ENCODE measurements around a stretch of chr18.

DNA sequence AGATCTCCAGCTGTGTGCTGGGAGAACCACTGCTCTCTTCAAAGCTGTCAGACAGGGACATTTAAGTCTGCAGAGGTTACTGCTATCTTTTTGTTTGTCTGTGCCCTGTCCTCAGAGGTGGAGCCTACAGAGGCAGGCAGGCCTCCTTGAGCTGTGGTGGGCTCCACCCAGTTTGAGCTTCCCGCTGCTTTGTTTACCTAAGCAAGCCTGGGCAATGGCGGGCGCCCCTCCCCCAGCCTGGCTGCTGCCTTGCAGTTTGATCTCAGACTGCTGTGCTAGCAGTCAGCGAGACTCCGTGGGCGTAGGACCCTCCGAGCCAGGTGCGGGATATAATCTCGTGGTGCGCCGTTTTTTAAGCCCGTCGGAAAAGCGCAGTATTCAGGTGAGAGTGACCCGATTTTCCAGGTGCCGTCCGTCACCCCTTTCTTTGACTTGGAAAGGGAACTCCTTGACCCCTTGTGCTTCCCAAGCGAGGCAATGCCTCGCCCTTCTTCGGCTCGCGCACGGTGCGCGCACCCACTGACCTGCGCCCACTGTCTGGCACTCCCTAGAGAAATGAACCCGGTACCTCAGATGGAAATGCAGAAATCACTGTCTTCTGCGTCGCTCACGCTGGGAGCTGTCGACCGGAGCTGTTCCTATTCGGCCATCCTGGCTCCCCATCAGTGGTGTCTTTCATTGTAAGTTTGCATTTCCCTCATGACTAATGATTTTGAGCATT is 255.9 kb downstream of the HRH4 start:
- PRO-cap, result no peak
- RAMPAGE, long total RNA, result no peak

GRCh38 chr18:25726207-25726968 is 364.0 kb downstream of the SS18 start:
- PRO-cap, result no peak
- RAMPAGE, long total RNA, result no peak

DNA sequence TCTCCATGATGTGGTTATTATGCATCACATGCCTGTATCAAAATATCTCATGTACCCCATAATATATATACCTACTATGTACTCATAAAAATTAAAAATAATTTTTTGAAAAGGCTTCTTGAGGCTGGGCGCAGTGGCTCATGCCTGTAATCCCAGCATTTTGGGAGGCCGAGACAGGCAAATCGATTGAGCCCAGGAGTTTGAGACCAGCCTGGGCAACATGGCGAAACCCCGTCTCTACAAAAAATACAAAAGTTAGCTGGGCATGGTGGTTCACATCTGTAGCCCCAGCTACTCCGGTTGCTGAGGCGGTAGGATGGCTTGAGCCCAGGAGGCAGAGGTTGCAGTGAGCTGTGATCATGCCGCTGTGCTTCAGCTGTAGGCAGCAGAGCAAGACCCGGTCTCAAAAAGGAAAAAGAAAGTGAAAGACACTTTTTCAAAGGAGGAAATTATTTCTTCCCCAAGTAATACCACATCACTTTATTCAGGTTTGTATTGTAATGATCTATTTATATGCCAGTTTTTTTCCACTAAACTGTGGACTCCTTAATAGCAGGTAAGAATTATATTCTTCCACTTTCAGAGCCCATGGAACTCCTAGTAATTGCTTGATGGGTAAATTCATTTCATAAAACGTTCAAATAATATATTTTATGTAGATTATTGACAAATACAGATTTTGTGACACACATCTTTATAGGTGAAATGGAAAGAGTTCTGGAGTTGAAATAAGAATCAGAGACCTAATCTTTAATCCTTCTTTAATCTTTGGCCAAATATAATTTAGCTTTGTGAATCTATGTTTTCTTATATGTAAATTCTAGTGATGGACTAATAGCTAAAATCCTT is 35.7 kb upstream of the TAF4B start:
- PRO-cap, result no peak
- RAMPAGE, long total RNA, result no peak

DNA sequence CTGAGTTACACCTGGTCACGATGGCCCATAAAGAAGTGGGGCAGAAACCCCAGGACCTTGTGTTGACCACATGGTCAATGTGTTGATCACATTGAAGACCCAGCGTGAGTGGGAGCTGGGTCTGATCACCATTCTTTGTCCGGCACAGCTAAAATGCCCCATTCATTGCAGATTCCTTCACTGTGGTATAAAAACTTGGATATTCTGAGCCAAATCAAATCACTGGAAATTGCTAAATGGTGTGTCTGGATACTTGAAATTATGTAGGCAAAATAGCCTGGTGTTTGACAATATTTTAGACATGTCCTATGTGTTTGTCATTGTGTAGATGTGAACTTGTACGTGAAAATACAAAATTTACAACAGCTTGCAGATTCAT is 117.0 kb upstream of the KCTD1 start:
- PRO-cap, result unidirectional peak, minus-strand start at position 221 of the sequence
- RAMPAGE, long total RNA, result no peak

DNA sequence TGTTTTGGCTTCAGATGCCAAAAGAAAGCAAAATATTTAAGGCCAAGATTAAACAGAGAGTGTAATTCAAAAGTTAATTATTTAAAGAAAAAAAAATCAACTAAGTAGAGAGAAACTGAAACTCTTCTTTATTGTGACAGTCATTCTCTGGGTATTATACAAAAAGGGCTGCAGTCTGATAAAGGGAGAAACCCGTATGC is 8.3 kb downstream of the CDH2 start:
- PRO-cap, result no peak
- RAMPAGE, long total RNA, result no peak

DNA sequence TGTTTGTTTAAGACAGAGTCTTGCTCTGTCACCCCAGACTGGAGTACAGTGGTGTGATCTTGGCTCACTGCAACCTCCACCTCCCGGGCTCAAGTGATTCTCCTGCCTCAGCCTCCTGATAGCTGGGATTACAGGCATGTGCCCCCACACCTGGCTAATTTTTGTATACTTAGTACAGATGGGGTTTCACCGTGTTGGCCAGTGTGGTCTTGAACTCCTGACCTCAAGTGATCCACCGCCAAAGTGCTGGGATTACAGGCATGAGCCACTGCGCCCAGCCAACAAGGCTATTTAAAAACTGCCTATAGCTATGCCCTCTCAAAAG is 538.8 kb upstream of the CDH2 start:
- PRO-cap, result no peak
- RAMPAGE, long total RNA, result no peak

DNA sequence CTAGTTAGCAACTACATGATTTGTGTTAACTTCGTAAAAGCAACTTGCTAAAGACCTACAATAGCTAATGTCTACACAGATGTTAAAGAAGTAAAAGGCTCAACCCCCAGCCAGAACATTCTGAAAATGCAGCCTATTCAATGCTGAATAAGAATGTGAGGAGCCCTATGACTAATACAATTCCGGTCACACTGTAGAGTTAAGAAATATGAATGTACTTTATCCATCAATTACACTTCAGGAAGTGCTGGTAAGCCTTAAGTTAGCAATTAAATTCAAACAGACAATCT is 591.0 kb upstream of the CDH2 start:
- PRO-cap, result no peak
- RAMPAGE, long total RNA, result no peak

- PRO-cap, result no peak
- RAMPAGE, long total RNA, result no peak
Observed at GRCh38 chr18:29156596-29156947, 979.6 kb upstream of the CDH2 start.

GRCh38 chr18:30175754-30176247 is 866.7 kb downstream of the DSC3 start:
- PRO-cap, result no peak
- RAMPAGE, long total RNA, result no peak

DNA sequence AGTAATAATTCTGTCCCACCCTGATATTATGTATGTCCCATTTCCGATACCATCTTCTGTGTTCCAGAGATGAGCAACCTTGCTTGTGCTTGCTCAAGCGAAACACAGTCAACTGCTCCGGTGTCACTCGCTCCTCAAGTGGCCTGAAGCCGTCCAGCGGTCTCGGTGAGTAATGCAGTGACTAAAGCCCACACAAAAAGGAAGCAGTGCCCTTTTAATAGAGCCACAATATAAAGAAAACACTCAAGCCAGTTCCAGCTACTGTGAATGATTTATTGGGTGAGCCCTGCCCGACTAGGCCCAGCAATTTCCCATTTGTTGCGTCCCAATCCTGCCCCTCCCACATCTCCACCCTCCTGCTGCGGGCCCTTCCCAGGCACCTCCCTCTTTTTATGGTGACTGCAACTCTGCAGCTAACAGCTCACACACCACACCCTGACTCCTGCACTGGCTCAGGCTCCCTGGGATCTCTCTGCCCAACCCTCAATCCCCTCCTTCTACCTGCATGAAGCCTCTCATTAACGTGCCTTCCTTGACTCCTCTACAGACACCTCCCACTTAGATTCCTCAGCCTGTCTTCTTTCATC is 44.2 kb upstream of the DSC1 start:
- PRO-cap, result no peak
- RAMPAGE, long total RNA, result no peak

DNA sequence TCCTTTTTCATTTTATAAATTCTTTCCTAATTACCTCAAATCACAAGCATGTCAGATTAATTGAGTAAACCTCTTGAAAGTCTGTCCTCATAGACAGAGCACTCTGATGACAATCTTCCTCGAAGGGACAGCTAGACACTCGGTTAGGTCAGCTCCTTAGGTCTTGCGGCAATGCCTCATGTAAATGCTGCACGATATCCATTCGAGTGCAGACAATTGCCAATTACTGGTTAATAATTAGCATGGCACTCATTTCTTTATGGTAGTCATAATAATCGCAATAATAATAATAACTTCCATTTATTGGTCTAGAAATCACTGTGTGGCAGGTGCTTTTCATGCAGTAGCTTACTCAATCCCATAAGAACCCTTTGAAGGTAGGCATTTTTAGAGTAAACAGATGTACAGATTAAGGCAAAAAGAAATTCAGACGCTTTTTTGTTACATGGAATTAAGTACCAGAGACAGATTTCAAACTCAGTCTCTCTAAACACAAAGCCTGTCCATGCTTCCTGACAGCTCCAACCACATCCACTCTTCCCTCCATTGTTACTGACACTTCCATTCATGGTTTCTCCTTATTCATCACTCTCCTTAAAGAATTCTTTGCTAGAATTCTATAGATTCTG is 44.8 kb upstream of the DSC1 start:
- PRO-cap, result no peak
- RAMPAGE, long total RNA, result no peak

DNA sequence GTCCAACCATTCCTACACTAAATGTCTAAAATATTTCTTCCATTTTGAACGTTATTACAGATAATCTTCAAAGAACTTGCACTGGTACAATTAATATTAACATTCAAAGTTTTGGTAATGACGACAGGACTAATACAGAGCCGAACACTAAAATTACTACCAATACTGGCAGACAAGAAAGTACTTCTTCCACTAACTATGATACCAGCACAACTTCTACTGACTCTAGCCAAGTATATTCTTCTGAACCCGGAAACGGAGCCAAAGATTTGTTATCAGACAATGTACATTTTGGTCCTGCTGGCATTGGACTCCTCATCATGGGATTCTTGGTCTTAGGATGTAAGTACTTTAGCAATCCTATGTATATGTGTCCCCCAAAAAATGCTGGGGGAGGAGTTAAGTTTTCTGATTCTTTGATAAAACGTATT is 21.7 kb downstream of the DSG1 start:
- PRO-cap, result no peak
- RAMPAGE, long total RNA, result no peak

DNA sequence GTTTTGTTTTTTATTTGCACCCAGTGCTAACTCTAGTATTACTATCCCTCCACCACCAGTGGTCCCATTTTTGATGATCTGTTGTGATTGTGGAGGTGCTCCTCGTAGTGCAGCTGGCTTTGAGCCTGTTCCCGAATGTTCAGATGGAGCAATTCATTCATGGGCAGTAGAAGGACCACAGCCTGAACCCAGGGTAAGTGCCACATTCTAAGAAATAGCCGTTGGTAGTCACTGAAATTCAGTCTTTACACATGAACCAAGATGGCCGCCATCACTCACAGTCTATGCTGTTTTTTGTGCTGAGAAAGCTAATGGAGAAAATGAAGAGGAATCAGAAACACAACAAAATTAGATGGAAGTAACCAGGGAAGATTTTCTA is 25.4 kb downstream of the DSG1 start:
- PRO-cap, result no peak
- RAMPAGE, long total RNA, result no peak

- PRO-cap, result no peak
- RAMPAGE, long total RNA, result no peak
Observed at GRCh38 chr18:31510095-31510805, 12.3 kb downstream of the DSG2 start.

DNA sequence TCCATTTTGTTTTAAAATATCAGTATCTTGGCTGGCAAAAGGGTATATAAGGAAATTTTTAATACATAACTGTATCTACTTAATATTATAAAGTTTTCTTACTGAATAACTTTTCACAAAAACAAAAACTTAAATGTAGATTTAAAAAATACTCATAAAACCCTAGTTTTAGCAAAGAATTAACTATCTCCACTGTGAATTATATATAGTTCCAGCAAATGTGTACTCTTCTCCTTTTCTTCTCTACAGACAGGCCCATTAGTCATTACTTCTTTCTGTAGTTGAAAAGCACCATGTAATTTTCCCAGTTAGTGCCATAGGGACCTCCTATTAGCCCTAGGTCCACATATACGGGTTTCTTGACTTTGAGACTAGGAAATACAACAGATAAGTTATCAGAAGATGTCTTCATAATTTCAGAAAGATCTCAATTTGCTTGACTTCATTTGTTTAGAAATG is 31.0 kb downstream of the TTR start:
- PRO-cap, result no peak
- RAMPAGE, long total RNA, result no peak

DNA sequence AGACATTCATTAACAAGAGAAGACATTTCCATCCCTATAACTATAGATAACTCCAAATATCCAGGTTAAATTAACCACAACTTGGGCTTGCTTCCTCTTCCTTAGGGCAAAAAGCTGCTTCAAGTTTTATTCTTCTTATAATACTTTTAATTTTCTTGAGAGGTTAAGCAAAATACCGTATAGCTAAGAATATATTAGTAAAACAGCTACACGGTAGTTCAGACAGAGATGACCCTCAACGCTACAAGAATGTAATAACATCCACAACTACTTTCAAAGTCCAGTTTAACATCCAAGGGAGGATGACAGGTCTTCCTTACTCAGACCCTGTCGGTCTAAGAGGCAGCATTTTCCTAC is 1.0 kb downstream of the TRAPPC8 start:
- PRO-cap, result no peak
- RAMPAGE, long total RNA, result no peak

DNA sequence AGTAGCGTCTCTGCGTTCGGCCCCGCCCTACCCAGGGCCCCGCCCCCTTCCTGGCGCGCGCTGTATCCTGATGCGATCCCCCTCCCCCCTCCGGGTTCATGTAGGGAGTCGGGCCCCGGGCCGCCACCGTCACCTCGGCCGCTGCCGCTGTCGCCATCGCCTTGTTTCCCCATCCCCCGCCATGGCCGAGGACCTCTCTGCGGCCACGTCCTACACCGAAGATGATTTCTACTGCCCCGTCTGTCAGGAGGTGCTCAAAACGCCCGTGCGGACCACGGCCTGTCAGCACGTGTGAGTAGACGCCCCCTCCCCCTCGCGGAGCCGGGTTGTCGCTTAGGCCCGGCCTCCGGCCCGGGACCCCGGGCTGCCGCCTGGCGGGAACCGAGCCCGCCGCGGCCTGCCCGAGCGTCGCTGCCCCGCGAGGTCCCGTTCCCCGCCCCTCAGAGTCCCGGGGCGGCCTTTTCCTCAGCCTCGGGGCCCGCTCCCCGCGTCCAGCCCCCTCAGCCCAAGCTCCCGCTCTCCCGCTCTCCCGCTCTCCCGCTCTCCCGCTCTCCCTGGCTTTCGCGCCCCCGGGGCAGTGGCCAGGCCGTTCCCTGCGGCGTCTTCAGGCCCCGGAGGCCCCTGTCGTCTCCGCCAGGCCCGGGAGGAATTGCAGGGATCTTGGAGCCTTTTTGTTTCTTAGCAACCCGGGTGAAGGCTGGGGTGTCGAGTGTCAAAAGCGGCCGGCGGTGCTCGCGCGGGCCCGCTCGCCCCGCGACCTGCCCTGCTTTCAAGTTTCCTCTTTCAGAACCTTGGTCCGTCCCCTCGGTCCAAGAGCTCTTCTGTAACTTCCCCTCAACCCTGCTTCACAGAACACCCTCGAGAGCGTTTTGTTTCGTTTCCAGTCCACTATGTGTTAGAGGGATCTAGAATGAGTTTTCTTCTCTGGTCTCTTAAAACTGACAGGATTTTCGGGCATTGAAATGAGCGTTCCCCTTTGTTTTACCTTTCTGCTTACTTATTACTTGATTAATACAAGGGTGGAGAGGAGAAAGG is 1.2 kb downstream of the RNF138 start:
- PRO-cap, result bidirectional peak, plus-strand start at position 93 of the sequence, minus-strand start outside the sequence; bidirectional peak, plus-strand start at position 715 of the sequence, minus-strand start at position 632 of the sequence; bidirectional peak, plus-strand start at position 848 of the sequence, minus-strand start at position 823 of the sequence
- RAMPAGE, long total RNA, result no peak

- PRO-cap, result no peak
- RAMPAGE, long total RNA, result no peak
Observed at GRCh38 chr18:32268197-32268959, 78.5 kb downstream of the MEP1B start.

- PRO-cap, result unidirectional peak, plus-strand start at chr18:32283806
- RAMPAGE, long total RNA, result no peak
Observed at GRCh38 chr18:32283538-32283926, 93.7 kb downstream of the MEP1B start.

DNA sequence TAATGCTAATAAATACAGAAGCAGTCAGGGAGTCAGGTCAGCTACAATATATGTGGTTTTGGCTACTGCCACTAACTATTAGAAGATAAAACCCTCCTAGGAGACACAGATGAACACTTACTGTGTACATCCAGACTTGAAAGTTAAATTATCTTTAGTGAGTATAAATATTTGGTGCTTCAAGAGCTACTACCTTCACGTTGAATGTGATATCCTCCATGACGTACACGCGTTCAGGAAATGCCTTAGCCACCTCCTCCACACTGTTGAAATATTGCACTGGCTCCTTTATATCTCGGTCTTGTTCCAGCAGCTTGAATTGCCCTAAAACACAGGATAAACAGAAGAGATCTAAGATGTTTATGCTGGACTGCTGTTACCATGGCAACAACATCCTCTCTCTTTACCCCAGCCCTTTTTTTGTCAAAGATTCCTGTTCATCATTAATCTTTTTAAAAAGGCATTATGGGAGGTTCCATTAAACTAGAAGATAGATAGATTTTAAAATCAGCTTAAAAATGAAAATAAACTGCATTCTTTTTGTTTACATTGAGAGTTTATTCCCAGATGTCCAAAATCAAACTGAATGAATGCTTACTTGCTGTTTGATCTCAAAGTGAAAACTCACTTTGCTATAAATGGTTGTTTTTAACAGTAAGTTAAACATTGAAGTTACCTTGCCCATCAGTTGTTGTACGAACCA is 120.3 kb downstream of the MEP1B start:
- PRO-cap, result no peak
- RAMPAGE, long total RNA, result no peak

All from urinary bladder (tissue), 3 donors.